Measurements from ENCODE around the gene IRS1.

- PRO-cap, result no peak
- RAMPAGE, long total RNA, result no peak
Measured at GRCh38 chr2:224546656-224547789, 38.1 kb downstream of the CUL3 start.

DNA sequence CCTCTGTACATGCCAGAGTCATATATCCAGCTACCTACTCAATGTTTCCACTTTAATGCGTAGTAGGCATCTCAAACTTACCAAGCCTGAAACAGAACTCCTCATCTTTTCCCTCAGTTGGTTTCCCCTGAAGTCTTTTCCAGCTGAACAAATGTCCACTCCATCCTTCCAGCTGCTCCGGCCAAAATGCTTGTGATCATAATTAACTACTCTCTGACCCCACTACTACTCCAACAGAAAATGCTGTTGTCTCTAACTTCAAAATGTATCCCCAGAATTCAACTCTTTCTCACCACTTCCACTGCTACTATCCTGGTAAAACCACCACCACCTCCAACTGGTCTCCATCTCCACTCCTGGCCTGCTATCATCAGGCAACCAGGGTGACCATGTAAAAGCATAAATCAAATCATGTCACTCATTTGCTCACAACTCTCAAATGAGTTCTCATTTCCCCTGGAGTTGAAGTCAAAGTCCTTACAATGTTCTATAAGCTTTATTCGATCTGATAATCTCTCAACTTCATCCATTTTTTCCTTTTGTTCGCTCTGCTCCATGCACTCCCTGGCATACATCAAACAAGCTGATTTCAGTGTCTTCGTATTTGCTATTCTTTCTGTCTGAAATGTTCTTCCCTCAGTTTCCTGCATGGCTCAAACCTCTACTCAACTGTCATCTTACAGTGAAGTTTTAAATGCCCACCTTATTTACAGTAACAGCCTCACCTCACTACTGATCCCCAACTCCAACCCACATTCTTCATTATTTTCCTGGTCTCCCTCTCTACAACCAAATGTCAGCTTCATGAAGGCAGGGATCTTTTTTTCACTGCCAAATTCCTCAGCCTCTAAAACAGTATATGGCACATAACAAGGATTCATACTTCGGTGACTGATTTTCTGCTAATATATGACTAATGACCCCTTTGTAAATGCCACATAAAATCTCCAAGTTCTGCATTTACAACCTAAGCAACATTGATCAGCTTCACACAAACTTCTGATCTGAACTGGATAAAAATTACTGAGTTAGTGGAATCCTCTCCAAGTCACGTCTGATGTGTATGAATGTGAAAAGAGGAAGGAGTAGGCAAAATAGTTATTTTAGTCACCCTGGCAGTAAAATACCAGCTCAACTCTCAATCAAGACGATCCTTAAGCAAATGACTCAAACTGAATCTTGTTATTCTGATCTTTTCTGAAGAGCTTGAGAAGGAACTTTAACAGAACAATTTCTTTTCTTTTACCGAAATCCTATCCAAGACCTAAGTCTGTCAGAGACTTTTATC lies 24.4 kb downstream of the CUL3 start:
- PRO-cap, result no peak
- RAMPAGE, long total RNA, result no peak

DNA sequence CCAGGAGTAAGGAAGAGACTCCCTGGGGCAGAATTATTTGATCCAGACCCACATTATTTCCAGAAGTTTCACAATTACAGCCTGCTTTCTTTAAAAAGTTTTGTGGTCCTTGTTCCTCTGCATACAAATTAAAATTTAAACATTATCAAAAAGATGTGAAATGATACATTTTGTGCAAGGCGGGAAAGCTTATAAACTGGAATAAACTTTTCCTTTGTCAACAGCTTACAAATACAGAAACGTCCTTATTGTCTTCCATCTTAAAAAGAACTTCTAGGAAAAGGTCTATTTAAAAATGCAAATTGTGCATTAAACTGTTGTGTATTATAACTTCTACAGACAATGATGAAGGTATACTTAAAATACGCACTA lies 5.1 kb downstream of the CUL3 start:
- PRO-cap, result no peak
- RAMPAGE, long total RNA, result no peak

DNA sequence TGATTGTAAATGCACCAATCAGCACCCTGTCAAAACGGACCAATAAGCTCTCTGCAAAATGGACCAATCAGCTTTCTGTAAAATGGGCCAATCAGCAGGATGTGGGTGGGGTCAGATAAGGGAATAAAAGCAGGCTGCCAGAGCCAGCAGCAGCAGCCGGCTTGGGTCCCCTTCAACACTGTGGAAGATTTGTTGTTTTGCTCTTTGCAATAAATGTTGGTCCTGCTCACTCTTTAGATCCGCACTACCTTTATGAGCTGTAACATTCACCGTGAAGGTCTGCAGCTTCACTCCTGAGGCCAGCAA lies 59.7 kb downstream of the CCDC195 start:
- PRO-cap, result no peak
- RAMPAGE, long total RNA, result no peak

- PRO-cap, result no peak
- RAMPAGE, long total RNA, result no peak
Measured at GRCh38 chr2:224946698-224947554, 95.3 kb downstream of the DOCK10 start.

DNA sequence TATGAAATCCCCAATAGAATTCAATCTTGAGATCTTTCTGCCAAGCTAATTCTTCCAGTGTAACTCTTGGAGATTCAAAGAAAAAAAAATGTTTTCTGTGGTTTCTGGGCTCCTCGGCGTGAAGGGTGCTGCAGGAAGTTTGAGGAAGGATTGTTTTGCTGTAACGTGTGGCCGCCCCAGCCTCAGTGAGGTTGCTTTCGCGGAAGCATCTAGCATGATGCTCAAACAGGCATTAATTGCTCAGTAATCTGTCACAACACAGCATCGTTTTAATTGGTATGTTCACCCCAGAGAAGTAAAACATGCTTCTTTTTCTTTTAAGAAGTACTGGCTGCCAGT lies 58.9 kb downstream of the DOCK10 start:
- PRO-cap, result no peak
- RAMPAGE, long total RNA, result no peak

DNA sequence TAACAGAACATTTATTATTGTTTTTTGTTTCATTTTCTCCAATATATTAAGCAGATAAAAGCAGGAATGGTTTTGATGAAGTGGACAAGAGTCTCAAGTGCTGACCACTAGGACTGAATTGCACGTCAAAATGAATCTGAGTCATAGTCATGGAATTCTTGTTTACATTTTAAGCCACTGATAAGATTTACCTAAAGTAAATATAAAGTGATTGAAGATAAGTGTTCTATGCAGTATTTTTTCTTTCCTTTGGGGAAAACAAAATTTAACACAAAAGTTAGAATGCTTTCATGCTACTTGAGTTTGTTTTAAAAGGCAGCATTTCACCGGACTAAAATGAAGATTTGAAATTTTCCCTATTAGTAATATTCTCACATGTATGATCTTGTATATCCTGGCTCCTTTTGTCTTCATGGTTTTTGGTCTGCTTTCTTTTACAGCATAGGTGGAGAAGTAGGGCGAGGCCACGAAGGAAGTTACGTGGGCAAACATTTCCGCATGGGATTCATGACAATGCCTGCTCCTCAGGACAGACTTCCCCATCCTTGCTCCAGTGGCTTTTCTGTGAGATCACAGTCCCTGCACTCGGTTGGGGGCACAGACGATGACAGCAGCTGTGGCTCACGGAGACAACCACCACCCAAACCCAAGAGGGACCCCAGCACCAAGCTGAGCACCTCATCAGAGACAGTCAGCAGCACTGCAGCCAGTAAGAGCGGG lies 113.6 kb downstream of the NYAP2 start:
- PRO-cap, result no peak
- RAMPAGE, long total RNA, result no peak

- PRO-cap, result no peak
- RAMPAGE, long total RNA, result no peak
Measured at GRCh38 chr2:226477201-226477789, 322.3 kb downstream of the IRS1 start.

- PRO-cap, result no peak
- RAMPAGE, long total RNA, result no peak
Measured at GRCh38 chr2:226652634-226653046, 147.0 kb downstream of the IRS1 start.

- PRO-cap, result no peak
- RAMPAGE, long total RNA, result no peak
Measured at GRCh38 chr2:226661606-226662081, 138.0 kb downstream of the IRS1 start.

- PRO-cap, result no peak
- RAMPAGE, long total RNA, result no peak
Measured at GRCh38 chr2:226733873-226734589, 65.6 kb downstream of the IRS1 start.

DNA sequence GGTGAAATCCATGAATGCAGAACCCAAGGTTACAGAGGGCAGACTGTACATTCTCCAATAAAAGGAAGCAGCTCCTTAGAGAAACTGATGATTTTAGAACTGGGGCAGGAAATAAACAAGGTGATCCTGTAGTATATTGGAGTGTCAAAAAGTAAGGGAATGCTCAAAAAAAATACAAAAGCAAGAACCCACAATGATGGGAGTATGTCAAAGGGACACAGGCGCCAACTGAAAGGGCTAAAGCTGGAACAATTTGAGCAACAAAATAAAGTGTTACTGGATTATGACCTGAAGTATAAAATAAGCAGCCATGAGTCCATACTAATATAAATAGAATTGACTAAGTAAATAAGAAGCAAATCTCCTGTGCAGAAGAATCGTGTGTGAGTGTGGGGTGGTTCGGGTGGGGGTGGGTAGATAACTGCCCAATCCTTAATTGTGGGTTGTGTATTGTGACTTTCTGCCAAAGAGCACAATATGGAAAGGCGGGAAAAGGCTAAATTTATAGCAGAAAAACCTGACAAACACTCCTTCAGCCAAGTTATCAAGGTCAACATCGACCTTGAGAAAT lies 23.6 kb downstream of the IRS1 start:
- PRO-cap, result no peak
- RAMPAGE, long total RNA, result no peak

GRCh38 chr2:226799251-226800272 lies at the start of gene IRS1:
Gene IRS1, minus strand, starts transcription at chr2:226799820.
- PRO-cap, result no peak
- RAMPAGE, long total RNA, result no peak

DNA sequence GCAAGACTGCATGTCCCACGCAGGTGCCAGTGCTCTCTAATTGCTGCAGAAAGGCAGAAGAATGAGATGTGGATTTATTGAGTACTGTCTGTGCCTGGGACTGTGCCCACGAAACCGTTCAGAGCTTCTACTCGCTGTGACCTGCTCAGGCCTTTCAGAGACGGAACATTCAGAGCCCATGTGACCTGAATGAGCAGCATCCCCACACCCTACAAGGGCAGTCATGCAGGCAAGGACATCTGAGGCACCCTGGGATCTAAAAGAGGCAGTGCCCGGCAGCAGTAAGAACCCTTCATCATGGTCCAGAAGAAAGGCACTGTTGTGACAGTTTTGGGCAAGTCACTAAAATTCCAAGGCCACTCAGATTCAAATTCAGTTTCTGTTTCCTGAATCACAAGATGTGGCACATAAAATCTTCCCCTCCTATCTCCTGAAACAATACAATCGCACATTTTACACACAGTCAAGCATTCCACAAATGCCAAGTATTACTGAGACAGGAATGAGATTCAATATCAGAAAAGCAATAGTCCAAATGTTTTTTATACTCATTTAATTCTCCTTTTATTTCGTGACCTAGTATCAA lies 16.0 kb downstream of the COL4A3 start:
- PRO-cap, result no peak
- RAMPAGE, long total RNA, result no peak

- PRO-cap, result no peak
- RAMPAGE, long total RNA, result no peak
Measured at GRCh38 chr2:227227901-227228677, 63.7 kb downstream of the COL4A3 start.

GRCh38 chr2:227338970-227339418 lies 13.9 kb downstream of the MFF start:
- PRO-cap, result no peak
- RAMPAGE, long total RNA, result no peak

DNA sequence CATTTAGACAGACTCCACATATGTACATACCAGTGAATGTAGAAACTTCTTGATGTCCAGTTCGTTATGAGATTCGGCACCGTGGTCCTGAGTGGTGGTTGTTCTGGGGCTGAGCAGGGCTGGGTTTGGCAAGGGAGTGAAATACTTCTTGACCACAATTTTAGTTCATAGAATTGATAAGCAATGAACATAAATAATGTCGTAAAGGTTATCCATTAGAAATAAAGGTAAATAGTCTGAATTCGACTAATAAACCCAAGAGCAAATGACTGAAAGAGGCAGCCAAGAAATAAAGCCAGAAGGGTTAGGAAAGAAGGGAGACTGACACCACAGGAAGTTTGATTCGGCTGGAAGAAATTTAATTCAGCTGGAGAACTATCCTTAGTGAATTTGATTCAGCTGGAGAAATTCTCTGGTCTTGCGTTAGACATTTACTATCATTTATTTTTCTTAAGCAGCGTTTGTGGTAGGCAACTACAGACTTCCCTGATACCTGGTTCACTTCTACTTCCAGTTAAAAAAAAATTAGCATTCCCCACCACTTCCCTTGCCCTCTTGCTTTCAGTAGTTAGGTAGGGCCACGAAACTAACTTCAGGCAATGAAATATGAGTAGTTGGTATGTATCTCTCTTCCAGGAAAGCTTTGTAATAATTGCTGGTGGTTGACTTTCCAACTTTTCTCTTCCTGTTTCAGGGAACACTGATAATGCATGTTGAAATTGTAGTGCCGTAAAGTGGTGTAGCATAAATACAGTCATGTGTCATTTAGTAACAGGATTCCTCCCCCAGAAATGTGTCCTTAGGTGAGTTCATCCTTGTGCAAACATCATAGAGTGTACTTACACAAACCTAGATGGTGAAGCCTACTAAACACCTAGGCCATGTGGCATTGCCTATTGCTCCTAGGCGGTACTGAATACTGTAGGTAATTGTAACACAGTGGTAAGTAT lies 429.5 kb downstream of the PID1 start:
- PRO-cap, result no peak
- RAMPAGE, long total RNA, result no peak

- PRO-cap, result no peak
- RAMPAGE, long total RNA, result no peak
Measured at GRCh38 chr2:229154502-229155031, 116.5 kb downstream of the PID1 start.

- PRO-cap, result no peak
- RAMPAGE, long total RNA, result no peak
Measured at GRCh38 chr2:229221129-229222298, 49.6 kb downstream of the PID1 start.

DNA sequence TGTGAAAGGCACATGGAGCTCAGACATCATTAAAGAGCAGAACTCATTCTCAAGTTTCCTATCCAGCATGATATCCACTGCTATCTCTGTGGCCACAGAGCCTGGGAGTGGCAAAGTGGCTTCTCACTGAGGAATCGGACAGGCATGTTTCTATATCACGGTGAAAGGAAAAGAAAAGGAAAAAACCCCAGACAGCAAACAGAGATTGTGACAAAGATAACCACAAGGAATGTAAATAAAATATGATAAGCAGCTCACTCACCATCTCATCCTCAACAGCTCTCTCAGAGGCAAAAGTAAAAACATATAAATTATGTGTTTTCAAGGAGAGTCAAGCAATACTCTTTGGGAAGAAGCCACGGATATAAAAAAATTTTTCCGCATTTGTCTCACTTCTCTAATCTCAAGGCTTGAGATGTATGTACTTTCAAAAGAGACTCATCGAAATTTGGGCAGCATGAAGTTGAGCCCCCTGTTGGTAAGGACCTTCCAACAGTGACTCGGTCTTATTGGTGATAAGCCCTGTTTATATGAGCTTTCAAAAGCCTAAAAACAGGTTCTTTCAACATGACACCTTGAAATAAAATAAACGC lies 2.3 kb downstream of the PID1 start:
- PRO-cap, result no peak
- RAMPAGE, long total RNA, result no peak

Data from spinal cord (tissue), 3 donors.